Melanocyte of skin (primary cell): ENCODE results near the genes PIK3C2G and PDE3A.

DNA sequence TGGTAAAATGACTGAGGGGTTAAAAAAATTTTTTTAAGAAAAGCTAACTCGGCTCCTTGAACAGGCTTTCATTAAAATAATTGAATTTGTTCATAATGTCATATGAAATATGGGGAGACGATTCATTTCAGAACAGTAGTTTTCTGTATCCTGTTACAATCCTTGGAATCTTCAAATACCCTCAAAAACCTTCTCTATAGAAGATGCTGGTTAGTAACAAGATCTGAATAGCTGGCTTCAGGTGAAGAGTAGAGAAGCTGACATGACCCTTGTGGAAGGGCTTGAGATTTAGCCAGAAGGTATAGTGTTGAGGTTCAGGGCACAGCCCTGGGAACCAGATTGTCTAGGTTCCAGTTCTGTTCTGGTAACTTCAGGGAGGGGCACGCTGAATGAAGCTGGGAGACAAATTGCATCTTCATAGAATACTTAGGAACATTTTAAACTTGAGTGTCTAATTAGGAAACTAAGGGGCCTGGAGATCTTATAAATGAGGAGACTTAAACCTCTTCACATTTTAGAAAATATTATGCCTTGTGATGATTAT lies 451.2 kb upstream of the LMO3 start:
- CAGE, long polyA plus RNA, 2 experiments = no peak in any of the 2 experiments

DNA sequence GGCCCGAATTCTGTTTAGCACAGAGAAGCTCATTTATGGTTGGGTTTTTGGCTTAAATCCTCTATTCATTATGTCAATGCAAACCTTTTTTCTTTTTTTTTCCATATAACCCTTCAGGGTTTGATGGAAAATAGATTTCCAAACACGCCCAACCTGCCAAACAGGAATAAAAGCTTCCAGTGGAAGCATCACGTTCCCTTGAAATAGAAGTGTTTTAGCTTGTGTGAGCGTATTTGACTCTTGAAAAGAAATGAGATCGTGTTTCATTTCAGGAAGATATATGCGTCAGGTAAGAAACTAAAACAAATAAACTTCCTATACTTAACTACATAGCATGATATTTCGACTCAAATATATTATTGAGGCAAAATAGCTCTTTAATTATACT lies at the start of gene PIK3C2G:
Gene PIK3C2G (plus strand): TSS at position 230 of the 388 bp plus-strand sequence.
- CAGE, long polyA plus RNA, 2 experiments = no peak in any of the 2 experiments

- CAGE, long polyA plus RNA, 2 experiments = no peak in any of the 2 experiments
Measured at GRCh38 chr12:19526767-19527448, 87.6 kb downstream of the AEBP2 start.

DNA sequence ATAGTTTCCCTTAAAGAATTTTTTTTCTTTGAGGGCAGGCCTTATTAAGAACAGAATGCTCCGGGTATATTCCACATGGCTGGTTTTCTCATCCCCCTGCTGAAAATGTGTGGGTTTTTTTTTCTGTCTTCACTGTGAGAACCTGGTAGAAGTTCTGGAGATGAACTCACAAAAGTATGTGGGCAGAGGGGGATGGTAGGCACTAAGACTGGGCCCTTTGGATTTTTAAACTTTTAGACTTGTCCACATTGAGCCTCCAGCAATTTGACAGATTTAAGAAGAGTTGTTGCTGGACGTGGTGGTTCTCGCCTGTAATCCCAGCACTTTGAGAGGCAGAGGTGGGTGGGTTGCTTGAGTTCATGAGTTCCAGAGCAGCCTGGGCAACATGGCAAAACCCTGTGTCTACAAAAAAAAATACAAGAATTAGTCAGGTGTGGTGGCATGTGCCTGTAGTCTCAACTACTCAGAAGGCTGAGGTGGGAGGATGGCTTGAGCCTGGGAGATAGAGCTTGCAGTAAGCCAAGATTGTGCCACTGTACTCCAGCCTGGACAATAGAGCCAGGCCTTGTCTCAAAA lies 93.4 kb downstream of the AEBP2 start:
- CAGE, long polyA plus RNA, 2 experiments = no peak in any of the 2 experiments

DNA sequence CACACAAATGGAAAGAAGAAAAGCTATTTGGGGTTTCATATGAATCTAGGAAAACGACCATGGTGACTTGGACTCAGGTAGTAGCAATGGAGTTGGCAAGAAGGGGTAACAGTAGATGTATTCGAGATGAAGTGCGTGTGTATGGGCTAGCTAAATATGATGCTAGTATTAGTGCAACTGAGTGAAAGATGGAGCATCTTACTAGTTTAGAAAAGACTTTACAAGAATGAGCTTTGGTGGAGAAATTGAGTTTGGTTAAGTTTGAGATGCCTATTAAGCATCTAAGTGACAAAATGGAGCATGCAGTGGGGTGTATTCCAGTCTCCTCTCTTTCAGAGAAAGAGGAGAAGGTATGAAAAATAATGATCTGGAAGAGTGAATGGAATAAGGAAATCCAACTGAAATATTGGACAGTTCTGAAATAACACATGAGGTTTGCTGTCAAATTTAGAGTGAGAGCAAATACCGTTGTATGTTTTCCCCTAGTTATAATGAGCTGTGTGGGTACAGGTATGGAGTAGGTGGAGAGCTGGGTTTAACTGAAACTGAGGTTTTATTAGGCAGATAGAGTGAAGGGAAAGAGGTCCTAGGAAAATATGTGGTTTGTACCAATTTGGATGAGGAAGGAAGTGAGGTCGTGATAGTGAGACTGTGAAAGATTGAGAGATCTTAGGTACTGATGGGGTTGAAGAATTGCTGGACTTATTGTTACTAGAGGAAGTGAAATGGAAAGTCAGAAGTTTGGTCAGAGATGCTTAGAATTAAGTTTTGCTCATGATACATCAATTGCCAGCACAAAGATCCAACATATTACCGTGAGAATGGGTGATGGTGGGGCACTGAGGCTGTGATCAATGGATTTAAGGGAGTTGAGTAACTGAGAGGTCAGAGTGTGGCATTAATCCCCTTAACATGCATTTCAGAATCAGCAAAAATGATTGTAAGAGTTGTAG lies 96.1 kb downstream of the AEBP2 start:
- CAGE, long polyA plus RNA, 2 experiments = no peak in any of the 2 experiments

GRCh38 chr12:19689750-19690330 lies 250.5 kb downstream of the AEBP2 start:
- CAGE, long polyA plus RNA, 2 experiments = no peak in any of the 2 experiments

DNA sequence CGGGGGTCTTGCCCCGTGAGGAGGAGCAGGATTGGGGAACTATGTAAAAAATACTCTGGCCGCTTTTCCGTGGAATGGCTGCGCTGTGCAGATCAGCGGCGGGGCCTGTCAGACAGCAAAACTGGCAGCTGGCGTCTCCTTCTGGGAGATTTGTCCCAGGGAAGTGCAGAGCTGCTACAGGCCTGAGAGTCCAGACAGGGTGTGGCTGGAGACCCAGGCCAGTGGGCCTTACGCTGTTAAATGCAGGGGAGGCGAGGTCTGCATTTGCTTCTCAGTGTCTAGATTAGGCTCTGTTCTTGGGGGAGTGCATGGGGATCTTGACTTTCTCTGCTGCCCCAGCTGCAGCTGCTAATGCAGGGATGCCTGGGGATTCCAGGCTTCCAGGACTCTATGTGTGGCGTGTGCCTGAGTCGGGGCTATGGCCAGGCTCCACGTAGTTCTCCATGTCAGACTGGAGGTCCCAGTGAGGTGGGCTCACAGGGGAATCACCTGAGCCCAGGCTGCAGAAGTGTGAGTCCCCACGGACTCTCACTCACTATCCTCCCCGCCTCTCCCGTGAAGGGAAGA lies 344.6 kb downstream of the AEBP2 start:
- CAGE, long polyA plus RNA, 2 experiments = no peak in any of the 2 experiments

DNA sequence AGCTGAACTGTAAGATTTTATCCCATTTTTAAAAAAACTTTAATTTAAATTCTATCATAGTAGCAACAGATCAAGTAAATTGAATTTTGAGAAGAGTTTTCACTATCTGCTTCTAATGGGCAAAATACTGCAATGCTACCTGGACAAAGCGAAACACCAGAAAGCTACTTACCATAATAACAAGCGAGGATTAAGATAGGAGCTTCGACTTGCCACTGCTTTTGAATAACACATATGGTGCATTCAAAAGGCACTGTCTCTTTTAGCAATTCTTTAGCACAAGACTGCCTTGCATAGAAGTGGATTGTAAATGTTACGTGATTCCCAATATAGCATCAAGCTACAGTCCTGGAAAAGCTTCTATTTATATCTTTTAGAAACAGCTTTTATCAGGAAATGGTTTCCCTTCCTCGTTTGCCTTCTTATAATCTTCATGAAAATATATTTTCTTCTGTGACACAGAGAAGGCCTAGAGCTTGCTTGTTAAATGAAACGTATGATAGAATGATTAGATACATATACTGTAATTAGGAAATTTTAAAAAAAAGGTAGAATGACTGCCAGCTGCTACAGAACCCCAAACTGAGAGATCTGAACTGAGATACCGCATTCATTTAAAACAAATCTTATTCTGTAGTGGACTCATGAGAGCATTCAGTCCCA lies 258.6 kb upstream of the PDE3A start:
- CAGE, long polyA plus RNA, 2 experiments = no peak in any of the 2 experiments

DNA sequence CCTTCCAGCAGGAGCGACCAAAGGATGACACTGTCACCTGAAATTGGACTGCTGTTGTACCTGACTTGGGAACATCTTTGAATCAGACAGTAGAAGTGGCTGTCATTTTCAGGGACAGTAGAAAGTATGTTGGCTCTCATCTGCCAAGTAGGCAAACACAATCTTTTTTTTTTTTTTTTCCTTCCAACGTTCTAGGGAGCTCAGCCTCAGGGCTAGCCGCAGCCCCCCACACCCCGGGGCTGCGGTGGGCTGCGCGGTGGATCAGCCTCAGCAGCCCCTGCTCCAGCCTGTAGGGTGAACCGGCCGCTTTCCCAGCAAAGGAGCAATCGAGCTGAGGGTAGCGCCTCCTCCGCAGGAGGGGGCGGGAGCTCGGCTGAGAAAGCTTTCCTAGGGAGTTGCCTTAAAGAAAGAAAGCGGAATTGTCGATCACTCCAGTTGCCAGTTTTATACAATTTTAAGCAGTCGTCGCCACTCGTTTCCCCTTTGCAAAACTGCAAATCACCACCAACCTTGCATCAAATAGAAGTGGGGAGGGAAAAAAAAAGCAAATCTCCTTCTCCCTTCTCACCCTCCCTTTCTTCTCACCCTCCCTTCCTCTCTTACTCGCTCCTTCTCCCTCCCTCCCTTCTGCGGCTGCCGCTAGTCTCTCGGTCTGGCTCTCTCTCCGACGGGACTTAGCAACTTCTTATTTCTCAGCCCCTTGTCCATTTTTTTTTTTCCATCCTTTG lies at the start of gene PDE3A:
Gene PDE3A (plus strand): TSS at position 639 of the 728 bp plus-strand sequence.
- CAGE, long polyA plus RNA, 2 experiments = no peak in any of the 2 experiments

GRCh38 chr12:20624494-20625033 lies 70.6 kb upstream of the SLCO1C1 start:
- CAGE, long polyA plus RNA, 2 experiments = no peak in any of the 2 experiments

GRCh38 chr12:21528886-21529539 lies 2.9 kb downstream of the SPX start:
- CAGE, long polyA plus RNA, 2 experiments = no peak in any of the 2 experiments

DNA sequence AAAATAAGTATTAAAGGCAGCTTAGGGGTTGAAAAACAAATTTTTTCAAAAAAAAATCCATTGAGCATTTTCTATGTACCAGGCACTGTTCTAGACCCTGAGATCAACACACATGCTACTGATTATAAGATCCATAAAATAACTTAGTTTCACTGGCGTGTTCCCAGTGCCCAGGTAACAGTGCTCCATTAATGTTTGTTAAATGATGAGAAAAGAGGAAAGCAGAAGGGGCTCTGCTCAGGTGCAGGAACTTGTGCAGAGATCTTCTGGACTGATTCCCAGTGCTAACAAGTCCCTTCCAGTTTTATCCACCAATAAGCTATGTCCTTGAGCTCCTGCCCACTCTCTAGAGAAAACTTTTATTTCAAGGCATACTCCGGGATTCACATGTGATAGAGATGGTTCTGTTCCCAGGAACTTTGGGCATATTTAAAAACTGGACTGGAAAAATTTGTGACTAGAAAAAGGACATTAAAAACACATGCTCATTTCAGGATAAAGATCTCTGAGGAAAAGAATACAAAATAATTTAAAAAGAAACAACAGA lies 1.9 kb downstream of the GYS2 start:
- CAGE, long polyA plus RNA, 2 experiments = no peak in any of the 2 experiments

DNA sequence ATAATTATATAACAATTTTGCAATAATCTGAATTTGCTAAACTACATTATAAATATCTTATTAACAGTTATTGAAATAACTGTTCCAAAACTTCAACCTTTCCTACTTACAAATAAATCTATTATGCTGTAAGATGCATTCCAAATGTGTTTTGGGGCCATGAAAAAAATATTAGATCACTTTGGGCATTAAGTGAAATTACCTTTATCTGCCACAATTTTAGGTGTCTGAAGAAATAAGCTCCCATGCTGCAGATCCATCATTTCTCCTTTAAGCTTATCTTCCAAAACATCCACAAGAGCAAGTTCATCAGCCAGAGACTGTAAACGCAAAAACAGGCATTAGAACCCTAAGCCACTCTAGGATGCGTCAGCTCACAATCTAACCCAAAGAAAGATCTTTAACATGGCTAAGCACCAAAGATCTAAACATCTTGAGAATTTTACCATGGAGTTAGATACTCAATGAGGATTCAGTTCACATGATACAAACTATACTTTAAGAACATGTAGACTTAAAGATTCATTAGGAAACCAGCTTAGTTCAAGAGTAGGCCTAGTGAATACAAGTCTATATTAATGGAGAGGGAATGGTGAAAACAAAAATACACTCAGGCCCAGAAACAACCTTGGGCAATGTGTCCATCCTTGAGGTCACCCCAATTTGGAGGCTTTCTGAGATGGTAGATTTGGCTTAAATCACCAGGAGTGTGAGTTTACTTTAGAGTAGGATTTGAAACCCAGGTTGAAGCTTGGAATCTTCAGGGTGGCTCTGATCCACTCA lies 10.8 kb downstream of the LDHB start:
- CAGE, long polyA plus RNA, 2 experiments = no peak in any of the 2 experiments

- CAGE, long polyA plus RNA, 2 experiments = no peak in any of the 2 experiments
Measured at GRCh38 chr12:21828700-21829172, 54.2 kb upstream of the KCNJ8 start.

GRCh38 chr12:22335594-22336310 lies 1.2 kb upstream of the ST8SIA1 start:
- CAGE, long polyA plus RNA, 2 experiments = no peak in any of the 2 experiments

DNA sequence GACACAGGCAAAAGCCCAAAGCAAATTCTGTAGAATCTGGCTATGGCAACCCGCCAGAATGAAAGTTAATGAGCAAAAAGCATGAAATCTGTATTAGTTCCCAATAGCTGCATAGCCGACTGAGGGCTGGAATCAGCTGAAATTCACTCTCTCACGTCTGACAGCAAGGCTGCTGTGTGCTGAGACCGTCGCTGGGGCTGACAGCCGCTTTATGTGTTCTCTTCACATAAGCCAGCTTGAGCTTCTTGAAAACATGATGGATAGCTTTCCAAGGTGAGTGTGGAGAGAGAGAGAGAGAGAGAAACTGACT lies 74.6 kb upstream of the ST8SIA1 start:
- CAGE, long polyA plus RNA, 2 experiments = no peak in any of the 2 experiments

- CAGE, long polyA plus RNA, 2 experiments = no peak in any of the 2 experiments
Measured at GRCh38 chr12:22513023-22513649, 31.2 kb downstream of the C2CD5 start.

GRCh38 chr12:24038006-24038769 lies 88.7 kb upstream of the SOX5 start:
- CAGE, long polyA plus RNA, 2 experiments = no peak in any of the 2 experiments

GRCh38 chr12:24361830-24362399 lies 412.4 kb upstream of the SOX5 start:
- CAGE, long polyA plus RNA, 2 experiments = no peak in any of the 2 experiments

GRCh38 chr12:24378308-24378758 lies 428.9 kb upstream of the SOX5 start:
- CAGE, long polyA plus RNA, 2 experiments = no peak in any of the 2 experiments